Neutrophil (primary cell): ENCODE measurements around the genes AGAP5, KAT6B and VDAC2.

GRCh38 chr10:73529600-73530076 lies 33.8 kb upstream of the PPP3CB start:
- PRO-cap, result no peak

DNA sequence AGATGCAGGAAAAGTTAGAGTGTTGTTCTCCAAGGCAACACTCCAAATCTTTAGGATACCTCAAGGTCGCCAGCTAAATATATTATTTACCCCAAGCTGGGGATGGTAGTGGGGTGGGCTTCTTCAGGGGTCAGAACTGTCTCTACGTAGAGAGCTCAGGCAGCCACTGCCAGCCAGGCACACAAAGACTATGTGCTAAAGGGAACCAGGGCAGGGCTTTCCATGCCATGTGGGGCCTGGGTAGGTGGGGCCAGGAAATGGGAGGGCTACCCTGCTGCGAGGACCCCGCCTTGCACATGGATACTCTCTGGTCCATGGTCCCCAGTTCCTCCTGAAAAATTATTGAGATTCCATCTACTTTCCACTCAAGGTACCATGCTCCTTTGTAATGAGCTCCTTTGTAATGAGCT lies 6.0 kb downstream of the SYNPO2L start:
- PRO-cap, result no peak

- PRO-cap, result no peak
Measured at GRCh38 chr10:73697327-73698303, at the start of gene AGAP5. TSS of gene AGAP5 (minus strand) at chr10:73698109.

DNA sequence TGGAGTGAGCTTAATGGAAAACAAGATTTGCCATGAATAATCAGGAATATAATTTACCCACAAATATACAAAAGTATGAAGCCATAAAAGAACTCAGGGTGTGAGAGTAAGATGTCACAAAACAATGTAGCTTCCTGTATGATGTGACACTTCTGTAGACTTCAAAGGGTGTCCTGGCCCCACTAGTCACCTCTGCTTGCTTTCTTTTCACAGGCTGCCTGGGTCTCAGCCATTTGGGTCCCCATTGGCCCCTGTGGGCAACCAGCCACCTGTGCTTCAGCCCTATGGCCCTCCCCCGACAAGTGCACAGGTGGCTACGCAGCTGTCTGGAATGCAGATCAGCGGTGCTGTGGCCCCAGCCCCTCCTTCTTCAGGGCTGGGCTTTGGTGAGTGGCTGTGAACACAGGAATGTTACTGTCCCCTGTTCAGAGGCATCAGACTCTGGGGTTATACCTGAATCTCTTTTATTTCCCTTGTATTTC lies 12.6 kb upstream of the FUT11 start:
- PRO-cap, result no peak

- PRO-cap, result no peak
Measured at GRCh38 chr10:73968136-73968685, 29.7 kb upstream of the VCL start.

DNA sequence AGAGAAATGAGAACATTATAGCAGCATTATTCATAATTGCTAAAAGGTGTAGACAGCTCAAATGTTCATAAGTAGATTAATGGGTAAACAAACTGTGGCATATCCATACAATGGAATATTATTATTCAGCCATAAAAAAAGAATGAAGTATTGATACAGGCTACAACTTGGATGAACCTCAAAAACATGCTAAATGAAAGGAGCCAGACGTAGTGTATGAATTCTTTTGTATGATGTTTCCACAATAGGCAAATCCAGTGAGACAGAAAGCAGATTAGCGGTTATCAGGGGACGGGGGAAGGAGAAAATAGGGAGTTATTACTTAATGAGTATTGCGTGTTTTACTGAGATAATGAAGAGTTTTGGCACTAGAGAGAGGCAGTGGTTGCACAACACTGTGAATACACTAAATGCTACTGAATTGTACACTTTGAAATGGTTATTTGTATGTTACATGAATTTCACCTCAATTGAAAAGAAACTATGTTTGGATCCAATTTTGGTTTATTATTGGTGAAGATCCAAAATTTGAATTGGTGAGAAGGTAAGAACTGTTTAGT lies 69.7 kb downstream of the VCL start:
- PRO-cap, result no peak

DNA sequence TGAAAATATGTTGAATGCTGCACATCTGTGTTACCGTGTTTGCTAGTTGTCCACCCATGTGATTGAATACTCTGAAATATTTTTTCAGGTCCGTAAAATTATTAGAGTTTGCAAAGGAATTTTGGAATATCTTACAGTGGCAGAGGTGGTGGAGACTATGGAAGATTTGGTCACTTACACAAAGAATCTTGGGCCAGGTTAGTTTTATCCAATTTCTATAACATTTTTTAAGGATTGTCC lies 72.9 kb downstream of the VCL start:
- PRO-cap, result no peak

DNA sequence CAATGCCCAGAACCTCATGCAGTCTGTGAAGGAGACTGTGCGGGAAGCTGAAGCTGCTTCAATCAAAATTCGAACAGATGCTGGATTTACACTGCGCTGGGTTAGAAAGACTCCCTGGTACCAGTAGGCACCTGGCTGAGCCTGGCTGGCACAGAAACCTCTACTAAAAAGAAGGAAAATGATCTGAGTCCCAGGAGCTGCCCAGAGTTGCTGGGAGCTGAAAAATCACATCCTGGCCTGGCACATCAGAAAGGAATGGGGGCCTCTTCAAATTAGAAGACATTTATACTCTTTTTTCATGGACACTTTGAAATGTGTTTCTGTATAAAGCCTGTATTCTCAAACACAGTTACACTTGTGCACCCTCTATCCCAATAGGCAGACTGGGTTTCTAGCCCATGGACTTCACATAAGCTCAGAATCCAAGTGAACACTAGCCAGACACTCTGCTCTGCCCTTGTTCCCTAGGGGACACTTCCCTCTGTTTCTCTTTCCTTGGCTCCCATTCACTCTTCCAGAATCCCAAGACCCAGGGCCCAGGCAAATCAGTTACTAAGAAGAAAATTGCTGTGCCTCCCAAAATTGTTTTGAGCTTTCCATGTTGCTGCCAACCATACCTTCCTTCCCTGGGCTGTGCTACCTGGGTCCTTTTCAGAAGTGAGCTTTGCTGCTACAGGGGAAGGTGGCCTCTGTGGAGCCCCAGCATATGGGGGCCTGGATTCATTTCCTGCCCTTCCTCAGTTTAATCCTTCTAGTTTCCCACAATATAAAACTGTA lies 32.4 kb downstream of the AP3M1 start:
- PRO-cap, result no peak

GRCh38 chr10:74119047-74120186 lies 31.2 kb downstream of the AP3M1 start:
- PRO-cap, result no peak

DNA sequence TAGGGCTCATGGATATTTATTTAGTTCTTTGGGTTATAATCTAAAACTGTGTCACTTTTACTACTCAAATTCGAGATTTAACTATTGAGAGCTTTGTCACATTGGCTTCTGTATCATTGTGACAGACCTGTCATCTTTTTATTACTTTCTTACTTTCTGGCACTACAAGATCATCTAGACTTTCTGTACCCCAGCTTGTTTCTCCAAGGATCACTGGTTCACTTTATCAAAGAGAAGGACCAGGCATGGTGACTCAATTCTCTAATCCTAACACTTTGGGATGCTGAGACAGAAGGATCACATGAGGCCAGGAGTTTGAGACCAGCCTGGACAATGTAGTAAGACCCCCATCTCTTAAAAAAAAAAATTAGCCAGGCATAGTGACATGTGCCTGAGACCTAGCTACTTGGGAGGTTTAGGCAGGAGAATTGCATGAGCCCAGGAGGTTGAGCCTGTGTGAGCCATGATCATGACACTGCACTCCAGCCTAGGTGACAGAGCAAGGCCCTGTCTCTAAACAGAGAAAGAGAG lies 324.2 kb downstream of the ADK start:
- PRO-cap, result no peak

DNA sequence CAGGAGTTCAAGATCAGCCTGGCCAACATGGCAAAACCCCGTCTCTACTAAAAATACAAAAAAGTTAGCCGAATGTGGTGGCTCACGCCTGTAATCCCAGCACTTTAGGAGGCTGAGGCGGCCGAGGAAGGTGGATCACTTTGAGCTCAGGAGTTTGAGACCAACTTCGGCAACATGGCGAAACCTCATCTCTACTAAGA lies 7.2 kb upstream of the KAT6B start:
- PRO-cap, result no peak

DNA sequence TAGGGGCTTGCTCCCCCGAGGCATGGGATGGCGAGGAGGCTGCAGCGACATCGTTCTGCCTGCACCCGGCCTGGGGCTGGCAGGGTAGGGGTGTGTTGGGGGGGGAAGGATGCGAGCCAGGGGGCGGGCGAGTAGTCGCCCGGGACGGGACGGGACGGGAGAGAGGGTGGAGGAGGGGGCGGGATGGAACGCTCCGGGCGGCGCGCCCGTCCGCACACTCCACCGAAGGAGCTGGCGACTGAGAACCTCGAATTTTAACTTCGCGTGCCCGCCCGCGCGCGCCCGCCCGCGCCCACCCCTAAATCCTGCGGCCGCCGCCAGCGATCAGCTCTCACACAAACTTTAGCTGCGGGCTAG lies 650 bp upstream of the KAT6B start:
- PRO-cap, result unidirectional peak, minus-strand start at position 337 of the sequence

GRCh38 chr10:74826129-74827002 lies at the start of gene KAT6B:
TSS of gene KAT6B (plus strand) at chr10:74826600.
- PRO-cap, result no peak

DNA sequence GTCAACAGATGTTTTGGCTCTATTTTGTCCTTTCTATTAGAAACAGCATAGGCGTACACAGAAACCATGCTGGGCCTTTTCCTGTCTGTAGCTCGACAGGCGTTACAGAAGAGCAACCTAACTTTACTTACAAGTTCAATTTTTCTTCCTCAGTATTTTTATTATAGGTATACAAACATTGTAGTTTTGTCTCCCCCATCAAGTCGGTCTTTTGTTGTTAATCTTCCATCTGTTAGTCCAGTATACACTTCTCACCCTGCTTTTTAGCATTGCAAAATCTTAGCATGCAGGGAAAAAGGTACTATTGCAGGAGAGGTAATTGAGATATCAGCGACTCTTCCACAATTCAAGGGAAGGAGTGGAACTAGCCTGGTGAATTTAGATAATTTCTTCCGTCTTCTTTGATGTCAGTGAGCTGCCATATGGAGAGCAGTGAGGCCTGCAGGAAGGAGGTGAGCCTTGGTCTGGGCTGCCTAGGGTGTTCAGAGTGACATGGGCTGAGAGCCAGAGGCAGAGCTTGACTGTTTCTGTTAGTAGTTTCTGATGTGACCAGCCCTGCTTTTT lies 28.5 kb downstream of the KAT6B start:
- PRO-cap, result no peak

GRCh38 chr10:74967736-74968403 lies 105.6 kb downstream of the DUSP29 start:
- PRO-cap, result no peak

GRCh38 chr10:74981620-74982097 lies 91.8 kb downstream of the DUSP29 start:
- PRO-cap, result no peak

- PRO-cap, result no peak
Measured at GRCh38 chr10:75034948-75035527, 38.4 kb downstream of the DUSP29 start.

DNA sequence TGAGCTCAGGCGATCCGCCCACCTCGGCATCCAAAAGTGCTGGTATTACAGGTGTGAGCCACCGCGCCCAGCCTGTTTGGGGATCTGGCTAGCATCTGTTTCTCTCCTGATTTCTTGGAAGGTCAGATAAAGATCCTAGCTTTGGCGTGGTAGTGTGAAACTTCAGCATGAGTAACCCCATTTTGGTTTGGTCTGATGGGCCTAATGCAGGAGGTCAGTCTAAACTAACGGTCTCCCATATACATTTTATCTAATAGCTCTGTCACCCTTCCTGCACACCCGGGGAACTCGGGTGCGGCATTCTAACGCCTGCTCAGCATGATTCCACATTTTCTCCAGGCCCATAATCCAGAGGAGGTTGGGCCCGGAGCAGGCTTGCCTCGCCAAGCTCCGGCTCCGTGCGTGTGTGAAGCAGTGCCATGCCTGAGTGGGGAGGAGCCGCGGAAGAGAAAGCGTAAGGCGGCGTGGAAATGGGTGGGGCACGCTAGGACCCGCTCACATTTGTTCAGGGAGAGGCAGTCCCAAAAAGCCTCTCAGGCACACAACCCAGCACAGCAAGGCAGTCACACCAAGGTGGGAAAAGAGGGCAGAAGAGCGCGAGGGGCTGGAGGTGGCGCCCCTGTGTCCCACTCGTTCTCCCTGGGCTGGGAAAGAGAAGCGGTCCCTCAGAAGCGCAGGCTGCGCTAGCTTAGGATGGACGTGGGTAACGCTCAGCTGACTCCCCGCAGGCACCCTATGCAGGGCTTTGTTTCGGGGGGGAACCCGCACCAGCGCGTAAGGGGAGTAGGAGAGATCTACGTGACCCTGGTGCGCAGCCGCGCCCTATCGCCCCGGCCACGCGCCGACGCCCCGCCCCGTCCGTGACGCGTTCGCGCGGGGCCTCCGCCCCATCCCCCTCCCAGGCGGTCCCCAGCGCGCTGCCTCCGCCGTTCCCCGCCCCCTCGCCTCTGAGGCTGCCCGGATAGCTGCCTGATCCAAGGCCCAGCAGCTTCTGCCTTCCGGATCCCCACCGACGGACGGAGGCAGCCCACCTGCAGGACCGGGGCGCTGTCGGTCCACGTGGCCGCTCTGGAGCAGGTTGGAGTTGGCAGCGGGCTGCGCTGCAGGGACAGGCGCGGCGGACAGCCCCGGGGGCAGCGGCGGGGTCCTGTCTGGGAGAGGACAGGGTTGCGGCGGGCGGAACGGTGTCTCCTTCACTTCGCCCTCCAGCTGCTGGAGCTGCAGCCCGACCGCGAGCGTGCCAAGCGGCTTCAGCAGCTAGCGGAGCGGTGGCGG lies at the start of gene VDAC2:
Gene VDAC2 (plus strand): TSS at position 1,157 of the 1,275 bp plus-strand sequence.
- PRO-cap, result unidirectional peak, plus-strand start at position 500 of the sequence; bidirectional peak, plus-strand start at position 1,164 of the sequence, minus-strand start at position 796 of the sequence

DNA sequence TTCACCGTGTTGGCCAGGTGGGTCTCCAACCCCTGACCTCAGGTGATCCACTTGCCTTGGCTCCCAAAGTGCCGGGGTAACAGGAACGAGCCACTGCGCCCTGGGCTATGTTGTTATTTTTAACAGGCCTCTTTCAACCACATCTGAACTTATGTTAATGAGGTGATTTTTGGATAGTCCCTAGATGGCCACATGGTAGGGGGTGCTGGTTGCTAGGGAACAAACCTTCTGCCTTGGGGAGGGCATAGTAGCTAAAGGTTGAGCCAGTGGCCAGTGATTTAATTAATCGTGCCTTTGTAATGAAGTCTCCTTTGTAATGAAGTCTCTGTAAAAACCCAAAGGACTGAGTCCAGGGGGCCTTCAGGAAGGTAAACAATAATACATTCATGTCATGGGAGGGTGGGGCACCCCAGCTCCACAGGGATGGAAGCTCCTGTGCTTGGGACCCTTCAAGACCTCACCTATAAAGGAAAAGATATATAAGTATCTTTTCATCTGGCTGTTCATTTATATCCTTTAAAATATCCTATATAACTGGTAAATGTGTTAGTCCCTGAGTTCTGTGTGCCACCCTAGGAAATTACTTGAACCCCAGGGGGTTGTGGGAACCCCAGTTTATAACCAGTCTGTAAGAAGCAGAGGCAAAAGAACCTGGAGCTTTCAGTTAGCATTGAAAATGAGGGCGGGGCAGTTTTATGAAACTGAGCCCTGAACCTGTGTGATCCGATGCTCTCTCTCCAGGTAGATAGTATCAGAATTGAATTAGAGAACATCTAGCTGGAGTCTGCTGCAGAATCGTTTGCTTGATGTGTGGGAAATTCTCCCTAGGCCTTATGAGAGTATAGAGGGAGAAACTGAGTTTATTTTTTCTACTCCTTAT lies 8.9 kb downstream of the COMTD1 start:
- PRO-cap, result no peak

- PRO-cap, result no peak
Measured at GRCh38 chr10:75230273-75230996, 5.3 kb downstream of the COMTD1 start.